ENCODE data around the gene CLYBL.

- PRO-cap, 2 experiments: no peak in any of the 2 experiments
Observed at GRCh38 chr13:98557860-98558629, 18.9 kb downstream of the STK24 start.

GRCh38 chr13:98559065-98559606 lies 17.8 kb downstream of the STK24 start:
- PRO-cap, 2 experiments: peak in 1 of 2 experiments; most common plus-strand start chr13:98559396 (in 1)

GRCh38 chr13:98648073-98648579 lies 71.2 kb upstream of the STK24 start:
- PRO-cap, 2 experiments: no peak in any of the 2 experiments

DNA sequence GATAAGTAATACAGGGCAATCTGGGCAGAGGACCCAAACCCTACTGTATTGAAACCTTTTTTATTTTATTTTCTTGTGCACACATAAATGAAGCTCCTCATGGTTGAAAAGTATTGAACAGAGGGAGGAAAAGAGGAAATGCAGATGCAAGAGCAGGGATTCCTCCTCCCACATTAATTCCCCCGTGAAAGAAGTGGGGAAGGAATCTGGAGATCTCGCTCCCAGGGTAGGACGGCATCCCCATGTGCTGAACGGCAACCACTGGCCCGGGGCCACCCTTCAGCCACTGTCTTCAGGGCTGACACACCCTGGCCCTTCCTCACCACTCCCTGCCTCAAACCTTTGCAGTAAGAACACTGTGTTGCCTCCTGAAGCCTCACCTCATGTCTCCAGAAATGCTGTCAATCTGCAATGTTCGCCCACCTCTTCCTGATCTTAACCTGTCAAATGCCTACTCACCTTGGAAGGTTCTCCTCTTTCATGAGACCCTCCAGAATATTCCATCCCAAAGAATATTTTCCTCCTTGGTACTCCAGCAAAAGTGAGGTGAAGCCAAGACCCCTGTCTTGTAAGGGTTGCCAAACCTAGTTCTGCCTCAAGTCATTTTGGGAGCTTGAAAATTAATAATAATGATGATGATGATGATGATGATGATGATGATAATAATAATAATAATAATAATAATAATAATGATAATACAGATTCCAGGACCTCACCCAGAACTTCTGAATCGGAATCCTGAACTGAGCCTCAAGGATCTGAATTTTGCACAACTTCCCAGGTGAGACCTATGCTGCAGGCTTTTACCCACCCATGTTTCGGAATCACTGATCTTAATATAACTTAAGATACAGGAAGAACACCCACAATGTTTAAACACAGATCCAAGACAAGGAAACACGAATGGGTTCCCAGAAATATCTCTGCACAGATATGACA lies 11.1 kb upstream of the DOCK9 start:
- PRO-cap, 2 experiments: no peak in any of the 2 experiments

GRCh38 chr13:99227686-99228511 lies 27.2 kb downstream of the UBAC2 start:
- PRO-cap, 2 experiments: no peak in any of the 2 experiments

DNA sequence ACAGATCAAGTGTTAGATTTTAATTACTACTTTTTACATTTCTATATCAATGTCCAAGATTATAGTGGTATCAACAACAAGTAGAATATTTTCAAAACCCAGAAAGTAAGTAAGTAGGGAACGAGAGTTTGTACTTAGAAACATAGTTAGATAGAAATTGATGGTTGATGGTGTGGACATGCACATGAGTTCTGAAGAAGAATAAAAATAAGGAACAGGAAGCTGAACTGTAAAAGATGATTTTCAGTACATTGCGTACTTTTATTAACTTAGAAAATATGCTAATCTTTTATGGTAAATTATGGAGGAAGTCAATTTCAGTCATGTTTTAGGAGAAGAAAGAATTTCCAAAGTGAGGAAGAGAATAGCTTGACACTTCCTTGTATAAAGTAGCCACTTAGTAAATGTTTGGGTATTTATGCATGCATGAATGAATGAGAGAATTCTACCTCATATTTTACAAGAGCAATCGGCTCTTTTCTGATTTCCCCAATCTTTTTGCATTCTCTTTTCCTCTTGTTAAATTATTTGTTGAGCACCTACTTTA lies 12.4 kb upstream of the GPR18 start:
- PRO-cap, 2 experiments: no peak in any of the 2 experiments

DNA sequence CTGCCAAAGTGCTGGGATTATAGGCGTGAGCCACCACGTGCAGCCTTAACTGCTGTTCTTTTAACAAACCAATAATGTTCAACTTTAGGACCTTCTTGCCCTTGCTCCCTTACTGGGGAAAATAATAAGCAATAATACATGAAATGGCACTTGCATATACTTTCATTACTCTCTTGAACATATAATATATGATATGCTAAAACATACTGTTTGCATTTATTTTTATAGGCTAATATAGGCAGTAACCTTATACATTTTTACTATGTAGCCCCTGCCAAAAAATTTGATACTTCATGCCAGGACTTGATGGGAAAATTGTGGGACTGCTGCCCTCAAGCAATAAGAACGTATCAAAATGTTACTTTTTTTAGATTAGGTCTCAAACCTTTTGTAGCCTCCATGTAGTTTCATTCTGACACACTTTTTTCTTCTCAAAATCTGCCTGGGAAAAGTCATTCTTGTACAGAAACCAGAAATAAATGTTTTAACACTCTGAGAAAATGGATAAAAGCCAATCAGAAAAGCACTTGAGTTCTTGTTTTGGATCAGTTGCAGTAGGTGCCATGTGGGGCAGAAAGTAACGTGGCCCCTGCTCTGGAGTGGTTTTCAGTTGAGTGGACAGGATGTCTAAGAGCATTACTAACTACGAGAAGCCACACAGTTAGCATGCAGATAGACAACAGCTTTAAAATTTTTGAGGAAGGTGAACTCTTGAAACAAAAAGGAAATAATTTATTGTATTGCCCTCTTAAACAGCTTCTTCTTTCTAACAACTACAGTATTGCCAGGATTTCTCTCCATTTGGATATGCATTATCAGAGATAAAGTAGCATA lies 19.2 kb downstream of the GPR183 start:
- PRO-cap, 2 experiments: no peak in any of the 2 experiments

- PRO-cap, 2 experiments: no peak in any of the 2 experiments
Observed at GRCh38 chr13:99403246-99403739, 96.1 kb upstream of the GPR183 start.

DNA sequence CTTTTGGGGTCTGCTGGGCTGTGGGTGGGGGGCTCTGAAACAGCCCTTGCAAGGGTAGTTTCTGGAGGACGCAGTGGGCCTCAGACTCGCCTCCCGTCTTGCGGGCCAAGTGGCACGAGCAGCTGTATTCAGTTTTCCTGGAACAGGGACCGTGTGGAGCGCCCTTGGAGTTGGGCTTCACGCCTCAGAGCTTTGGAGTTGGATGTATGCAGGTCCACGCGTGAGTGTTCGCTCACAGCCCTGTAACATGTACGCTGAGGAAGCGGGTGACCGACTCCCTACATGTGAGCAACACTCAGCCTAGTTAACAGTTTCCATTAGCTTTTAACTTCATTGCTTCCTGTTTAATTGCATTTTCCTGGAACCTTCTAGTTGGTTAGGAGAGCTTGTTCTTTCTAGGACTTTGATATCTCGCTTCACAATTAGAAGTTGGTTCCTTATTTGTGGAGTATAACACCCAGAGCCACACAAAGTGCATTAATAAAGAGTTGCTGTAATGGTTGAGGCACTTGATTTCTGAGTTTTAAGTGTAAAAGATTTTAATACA lies 710 bp downstream of the TM9SF2 start:
- PRO-cap, 2 experiments: peak in 1 of 2 experiments; most common minus-strand start position 226 of the sequence (in 1)

DNA sequence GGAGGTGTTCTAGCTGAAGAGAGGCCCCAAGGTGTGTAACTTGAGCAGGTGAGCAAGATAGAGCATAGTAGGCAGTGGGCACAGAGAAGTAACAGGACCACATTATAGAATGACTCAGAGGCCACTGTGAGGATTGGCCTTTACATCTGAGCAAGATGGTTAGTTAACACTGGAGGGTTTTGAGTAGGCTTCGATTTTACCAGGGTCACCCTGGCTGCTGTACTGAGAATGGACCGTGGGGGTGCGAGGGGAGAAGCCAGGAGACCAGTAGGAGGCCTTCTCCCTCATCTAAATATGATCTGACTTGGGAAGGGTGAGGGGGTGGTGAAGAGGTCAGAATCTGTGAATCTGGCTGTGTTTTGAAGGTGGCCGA lies 22.7 kb downstream of the TM9SF2 start:
- PRO-cap, 2 experiments: no peak in any of the 2 experiments

DNA sequence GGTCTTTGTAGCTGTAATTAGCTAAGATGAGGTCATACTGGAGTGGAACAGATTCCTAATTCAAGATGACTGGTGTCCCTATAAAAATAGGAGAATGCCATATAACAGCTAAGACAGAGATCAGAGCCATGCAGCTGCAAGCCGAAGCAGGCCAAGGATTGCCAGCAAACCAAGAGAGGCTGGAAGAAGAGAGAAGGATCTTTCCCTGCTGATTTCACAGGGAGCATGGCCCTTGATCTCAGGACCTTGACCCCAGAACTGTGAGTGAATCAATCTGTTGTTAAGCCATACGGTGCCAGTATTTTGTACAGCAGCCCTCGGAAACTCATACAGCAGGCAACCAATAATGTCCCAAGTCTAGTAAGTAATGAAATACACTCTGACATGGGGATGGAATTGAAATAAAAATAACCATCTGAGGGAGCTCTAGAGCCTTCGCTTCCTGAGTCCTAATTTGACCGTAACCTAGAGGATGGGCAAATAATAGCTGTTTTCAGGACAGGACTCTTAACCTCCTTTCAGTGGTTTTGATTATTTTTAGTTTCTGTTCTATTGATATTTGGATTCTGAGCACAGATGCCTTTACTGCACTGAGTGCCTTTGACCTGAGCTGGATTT lies 28.0 kb upstream of the CLYBL start:
- PRO-cap, 2 experiments: no peak in any of the 2 experiments

GRCh38 chr13:99606626-99607353 lies at the start of gene CLYBL:
Gene CLYBL (plus strand): TSS chr13:99606690.
- PRO-cap, 2 experiments: peak in 2 of 2 experiments; most common plus-strand start chr13:99606669 (in 2)

DNA sequence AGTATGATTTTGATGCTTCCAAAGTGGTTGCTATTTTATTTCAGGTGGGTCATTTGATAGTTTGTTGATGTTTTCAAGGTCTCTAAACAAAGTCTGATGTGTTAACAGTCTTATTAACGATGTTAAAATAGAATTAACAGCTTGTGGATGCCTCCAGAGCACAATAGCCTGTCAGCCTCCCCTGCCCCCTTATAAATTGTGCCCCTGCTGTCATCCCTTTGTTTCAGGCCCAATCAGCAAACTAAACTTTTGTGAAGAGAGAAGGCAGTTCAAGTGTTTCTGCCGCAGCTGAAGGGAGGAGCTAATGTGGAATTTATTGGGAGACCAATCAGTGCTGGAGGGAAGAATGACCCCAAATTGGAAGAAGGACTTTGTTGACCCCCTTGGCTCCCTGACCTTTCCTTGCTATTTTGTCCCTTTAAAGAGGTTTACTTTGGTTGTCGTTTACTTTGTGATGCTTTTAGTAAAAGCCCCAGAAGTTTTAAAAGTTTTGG lies 55.3 kb downstream of the CLYBL start:
- PRO-cap, 2 experiments: no peak in any of the 2 experiments

DNA sequence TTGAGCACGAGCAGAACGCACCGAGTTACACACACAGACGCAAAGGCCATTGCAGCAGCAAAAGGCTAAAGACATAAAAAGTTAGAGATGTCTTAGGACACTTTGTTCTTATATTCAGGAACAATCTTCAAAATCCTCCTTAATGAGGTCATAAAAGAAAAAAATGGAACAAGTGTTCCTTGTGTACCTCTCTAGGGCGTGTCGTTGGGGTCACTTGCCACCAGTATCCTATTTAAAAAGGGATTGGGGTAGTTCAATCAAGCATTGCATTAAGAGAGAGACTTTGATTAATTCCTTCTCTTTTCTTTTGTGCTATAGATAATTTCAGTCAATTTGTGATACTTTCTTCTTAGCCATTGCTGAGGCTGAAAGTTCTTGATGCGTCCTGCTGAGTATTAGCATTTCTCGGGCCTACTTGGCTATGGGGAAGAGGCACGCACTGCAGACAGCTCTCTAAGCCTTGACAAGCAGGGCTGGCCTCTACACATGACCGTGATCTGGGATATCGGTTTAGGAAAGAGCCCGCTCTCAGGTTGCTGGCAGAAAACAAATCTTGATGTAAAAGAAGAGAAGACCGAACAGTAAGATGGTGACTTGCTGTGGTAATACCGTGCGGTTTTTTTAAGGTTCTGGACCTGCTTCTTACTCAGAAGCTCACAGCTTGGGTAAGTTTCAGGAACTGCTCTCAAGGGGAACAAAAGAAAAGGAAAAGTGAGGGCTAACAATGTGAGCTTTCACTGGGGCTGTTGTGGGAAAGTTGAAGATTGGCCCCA lies 118.4 kb downstream of the CLYBL start:
- PRO-cap, 2 experiments: no peak in any of the 2 experiments

GRCh38 chr13:99970742-99970977 lies 907 bp downstream of the ZIC5 start:
- PRO-cap, 2 experiments: no peak in any of the 2 experiments

DNA sequence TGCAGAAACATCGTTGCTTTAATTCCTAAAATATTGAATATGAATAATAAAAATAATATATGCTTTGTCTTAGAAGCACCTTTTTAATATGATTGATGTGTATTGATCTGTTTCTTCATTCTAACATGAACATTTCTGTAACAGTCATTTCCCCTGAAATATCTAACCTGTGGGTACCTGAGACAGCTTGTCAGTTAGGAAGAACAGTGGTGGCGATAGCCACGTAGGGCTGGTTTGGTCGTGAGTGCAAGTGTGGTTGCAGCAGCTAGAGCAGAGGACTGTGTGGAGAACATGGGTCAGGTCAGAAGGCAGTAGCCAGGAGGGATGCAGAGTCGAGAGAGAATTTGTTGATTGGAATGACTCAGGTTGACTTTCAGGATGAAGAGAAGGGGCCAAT lies 106.6 kb downstream of the GGACT start:
- PRO-cap, 2 experiments: no peak in any of the 2 experiments

GRCh38 chr13:100523424-100524384 lies 64.9 kb downstream of the GGACT start:
- PRO-cap, 2 experiments: no peak in any of the 2 experiments

- PRO-cap, 2 experiments: no peak in any of the 2 experiments
Observed at GRCh38 chr13:100529726-100530341, 58.8 kb downstream of the GGACT start.

GRCh38 chr13:100673150-100673753 lies 1.3 kb downstream of the TMTC4 start:
- PRO-cap, 2 experiments: no peak in any of the 2 experiments

- PRO-cap, 2 experiments: peak in 1 of 2 experiments; most common minus-strand start chr13:100675776 (in 1)
Observed at GRCh38 chr13:100675554-100675945, 955 bp upstream of the TMTC4 start.

Data from helper T cell (primary cell).